Measurements from ENCODE around the gene CTNNA3.

DNA sequence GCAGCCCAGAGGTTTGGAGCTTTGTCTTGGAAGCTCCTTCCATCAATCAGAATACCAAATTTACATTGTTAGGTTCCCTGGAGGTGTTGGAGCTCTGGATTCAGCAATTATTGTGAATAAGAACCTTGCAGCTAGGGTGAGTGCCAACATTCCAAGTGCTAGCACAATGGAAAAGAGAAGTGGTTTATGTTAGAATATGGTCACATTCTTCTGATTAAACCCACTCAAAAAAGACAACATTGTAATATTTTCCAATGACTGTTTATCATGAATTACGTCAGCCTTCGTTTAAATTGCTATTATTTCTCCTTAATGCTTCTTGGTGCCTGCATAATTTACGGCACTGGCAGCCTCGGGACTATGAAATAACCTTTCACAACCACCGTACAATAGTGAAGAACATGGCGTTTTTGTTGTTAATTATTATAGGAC lies 117.5 kb downstream of the ARID5B start:
- PRO-cap: no peak

- PRO-cap: unidirectional peak, plus-strand start at chr10:62068707
These were observed 166.9 kb downstream of the ARID5B start for GRCh38 chr10:62068313-62068951.

GRCh38 chr10:62492776-62493029 lies 118.5 kb downstream of the ZNF365 start:
- PRO-cap: no peak

DNA sequence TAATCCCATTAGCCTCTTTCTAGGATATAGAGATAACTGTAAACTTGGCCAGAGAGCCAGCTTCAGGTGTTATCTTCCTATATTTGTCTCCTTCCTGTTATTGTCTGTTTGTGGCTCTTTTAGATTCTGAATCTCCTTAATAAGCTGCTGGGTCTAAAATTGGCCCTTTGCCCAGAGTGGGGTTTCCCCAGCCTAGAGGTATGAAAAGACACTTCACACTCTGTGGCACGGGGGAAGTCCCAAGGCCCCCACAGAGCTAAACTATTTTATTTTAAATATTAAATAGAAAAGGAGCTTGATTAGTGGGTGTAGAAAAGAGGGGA lies 25.1 kb upstream of the ADO start:
- PRO-cap: no peak

DNA sequence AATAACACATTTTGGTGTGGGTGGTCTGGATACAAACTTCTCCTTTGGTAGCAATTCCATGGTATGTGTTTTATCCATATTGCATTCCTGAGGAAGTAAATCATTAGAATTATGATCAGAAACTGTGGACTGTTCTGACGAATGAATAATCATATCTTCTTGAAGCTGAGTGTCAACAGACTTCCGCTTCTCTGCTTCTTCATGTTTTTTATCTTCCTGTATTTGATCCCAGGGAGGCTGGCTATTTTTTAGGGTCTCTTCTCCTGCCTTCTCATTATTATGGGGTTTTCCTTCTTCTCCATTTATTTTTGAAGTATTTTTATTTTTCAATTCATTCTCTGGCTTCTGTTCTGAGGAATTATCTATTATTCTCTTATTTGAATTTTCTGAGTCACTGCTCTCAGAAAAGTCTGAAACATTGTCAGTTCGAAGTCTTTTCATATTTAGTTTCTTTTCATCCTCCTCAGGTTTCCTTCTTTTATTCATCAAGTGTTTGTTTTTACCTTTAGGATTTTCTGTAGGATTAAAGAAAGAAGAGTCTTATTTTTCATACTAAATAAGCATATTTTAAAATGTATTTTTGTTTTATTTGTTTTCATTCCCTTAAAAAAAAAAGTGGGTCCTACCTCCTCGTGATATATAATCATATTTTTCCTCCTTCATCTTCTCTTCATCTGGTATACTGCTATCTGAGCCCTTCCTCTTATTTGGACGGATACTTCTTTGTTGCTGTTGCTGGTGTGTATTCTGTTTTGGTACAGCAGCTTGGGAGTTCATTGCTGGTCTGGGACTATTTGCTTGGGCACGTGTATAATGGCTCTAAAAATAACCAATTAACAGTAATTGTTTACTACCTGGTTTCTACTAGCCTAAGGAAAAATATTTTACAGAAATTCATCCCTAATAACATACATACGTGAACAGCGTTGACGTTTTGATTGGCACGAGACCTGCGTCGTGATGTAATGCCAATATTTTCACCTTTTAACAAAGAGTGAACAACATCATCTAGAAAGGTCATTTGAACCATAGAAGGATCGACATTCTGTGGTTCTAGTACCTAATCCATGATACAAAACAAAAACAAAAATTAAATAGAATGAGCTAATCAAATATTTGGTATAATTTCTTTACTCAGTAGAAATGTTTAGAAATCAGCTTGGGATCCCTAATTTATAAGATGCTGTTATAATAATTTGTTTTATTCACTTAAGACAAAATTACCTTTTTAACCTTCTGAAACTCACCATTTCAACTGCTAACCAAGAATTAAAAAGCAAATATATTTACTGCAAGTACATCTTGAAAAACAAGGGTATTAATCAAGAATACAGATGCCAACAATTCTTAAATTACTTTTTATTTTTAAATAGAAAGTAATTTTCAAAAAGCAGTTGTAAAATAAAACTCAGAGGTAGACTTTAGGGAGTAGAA lies 82.0 kb downstream of the NRBF2 start:
- PRO-cap: no peak

DNA sequence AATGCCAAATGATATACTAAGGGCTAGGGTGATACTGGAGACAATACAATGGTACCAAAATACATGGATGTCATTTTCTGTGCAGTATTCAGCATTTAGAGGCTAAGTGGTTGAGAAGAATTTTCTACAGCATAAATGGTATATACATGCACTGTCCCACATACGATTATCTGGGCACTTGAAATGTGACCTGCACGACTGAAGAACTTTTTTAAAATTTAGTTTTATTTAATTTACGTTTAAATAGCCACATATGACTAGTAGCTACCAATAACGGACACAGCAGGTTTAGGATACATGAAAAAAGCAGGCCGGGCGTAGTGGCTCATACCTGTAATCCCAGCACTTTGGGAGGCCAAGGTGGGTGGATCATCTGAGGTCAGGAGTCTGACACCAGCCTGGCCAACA lies 109.0 kb downstream of the NRBF2 start:
- PRO-cap: no peak

GRCh38 chr10:63243923-63244615 lies 110.9 kb downstream of the NRBF2 start:
- PRO-cap: no peak

- PRO-cap: no peak
These were observed 122.0 kb downstream of the NRBF2 start for GRCh38 chr10:63255005-63255717.

DNA sequence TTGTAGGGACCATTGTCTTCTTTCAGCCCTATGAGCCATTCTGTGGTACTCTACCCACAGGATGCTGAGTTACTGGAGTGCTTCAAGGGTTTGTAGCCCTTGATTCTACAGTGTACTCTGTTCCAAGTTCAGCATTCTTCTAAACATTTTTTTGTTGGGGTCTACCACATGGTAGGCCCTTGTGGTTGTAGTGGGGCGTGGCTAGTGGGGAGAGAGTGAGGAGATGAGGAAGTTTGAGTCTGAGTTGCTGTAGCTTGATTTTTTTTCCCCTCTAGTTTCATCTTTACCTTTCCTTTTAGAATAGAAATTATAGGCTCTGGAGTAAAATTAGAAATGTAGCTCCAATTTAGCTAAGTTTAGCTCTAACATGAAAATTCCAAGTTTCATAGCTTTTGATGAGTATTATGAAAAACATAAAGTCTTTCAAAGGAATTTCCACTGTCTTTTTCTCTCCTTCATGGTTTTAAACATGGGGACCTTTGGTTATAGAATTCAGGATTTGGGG lies 33.6 kb downstream of the REEP3 start:
- PRO-cap: unidirectional peak, minus-strand start at position 119 of the sequence; unidirectional peak, minus-strand start at position 141 of the sequence

DNA sequence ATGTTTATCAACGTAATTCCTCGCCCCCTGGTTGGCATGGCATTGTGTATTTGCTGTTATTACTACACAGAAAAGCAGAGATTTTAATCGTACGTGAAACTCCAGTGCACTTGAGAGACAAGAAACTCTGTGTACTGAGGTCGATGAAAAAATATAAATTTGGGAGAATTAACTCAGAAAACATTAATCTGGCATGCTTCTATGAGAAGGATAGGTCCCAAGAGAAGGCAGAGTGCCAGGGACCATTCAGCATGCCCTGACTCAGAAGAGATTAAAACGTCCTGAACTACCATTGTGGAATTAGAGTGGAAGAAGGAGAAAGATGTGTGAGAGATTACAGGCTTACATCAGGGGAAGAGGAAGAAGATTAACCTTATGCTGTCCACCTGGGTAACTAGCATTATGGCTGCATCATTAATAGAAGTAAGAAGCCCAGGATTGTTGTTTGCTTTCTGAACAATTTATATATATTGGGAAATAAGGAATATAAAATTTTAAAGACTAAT lies 72.4 kb downstream of the REEP3 start:
- PRO-cap: no peak

DNA sequence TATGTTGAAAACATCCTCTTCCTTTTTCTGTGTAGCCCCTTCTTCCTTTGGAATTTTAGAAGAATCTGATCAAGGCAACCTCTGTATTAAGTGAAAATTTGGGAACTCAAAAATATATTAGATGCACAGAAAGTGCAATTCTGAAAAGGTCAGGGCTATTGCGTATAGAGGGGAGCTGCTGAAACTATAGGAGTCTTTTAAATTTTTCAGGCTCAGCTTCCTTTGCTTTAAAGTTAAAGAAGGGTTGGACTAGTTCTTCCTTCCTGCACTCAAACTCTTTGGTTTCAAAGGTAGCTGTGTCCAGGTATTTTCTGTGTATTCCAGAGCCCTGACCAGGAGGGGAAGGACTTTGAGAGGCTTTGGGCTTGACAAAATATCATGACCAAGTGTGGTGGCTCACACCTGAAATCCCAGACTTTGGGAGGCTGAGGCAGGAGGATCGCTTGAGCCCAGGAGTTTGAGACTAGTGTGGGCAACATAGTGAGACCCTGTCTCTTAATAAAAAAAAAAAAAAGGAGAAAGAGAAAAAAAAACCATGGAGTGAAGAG lies 111.2 kb downstream of the REEP3 start:
- PRO-cap: no peak

GRCh38 chr10:63702958-63703528 lies 181.8 kb downstream of the REEP3 start:
- PRO-cap: no peak

GRCh38 chr10:64370032-64370614 lies 848.9 kb downstream of the REEP3 start:
- PRO-cap: no peak

- PRO-cap: unidirectional peak, plus-strand start at chr10:65653962
These were observed 1271.9 kb upstream of the LRRTM3 start for GRCh38 chr10:65653877-65654313.

DNA sequence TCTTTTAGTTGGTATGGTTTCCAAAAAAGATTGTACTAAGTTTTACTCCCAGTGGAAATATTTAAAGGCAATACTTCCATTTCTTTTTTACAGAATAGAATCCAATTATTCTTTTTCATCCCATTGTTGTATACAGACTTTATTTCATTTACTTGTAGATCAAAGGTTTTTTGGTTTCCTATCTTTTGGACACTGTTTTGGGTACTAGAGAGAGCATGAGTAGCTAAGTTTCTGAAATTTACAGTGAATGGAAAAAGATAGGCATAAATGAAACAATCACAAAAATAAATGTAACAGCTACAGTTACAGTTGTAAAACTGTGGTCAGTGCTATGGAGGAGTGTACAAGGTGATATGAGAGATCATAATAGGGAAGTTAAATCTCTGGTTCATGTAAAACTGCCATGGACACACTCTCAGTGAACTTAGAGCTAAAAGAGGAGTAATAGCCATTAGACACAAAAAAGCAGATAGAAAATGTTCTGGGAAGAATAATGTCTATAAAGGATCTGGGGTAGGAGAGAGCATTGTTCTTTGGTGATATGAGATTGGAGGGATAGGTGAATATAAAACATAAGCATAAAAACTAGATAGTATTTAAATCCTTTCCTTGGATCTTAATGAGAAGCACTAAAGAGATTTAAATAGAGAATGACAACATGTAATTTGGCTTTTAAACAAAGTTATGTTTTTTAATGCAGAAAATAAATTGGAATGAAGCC lies 1244.2 kb upstream of the LRRTM3 start:
- PRO-cap: no peak

- PRO-cap: unidirectional peak, minus-strand start at chr10:67280822
These were observed 354.7 kb downstream of the LRRTM3 start for GRCh38 chr10:67280624-67280893.

- PRO-cap: no peak
These were observed at the start of gene CTNNA3 for GRCh38 chr10:67695852-67696487. Gene CTNNA3, minus strand, starts transcription at chr10:67696195.

GRCh38 chr10:67828711-67829327 lies 9.2 kb downstream of the DNAJC12 start:
- PRO-cap: no peak

GRCh38 chr10:67998636-67999381 lies 76.3 kb downstream of the HERC4 start:
- PRO-cap: no peak

DNA sequence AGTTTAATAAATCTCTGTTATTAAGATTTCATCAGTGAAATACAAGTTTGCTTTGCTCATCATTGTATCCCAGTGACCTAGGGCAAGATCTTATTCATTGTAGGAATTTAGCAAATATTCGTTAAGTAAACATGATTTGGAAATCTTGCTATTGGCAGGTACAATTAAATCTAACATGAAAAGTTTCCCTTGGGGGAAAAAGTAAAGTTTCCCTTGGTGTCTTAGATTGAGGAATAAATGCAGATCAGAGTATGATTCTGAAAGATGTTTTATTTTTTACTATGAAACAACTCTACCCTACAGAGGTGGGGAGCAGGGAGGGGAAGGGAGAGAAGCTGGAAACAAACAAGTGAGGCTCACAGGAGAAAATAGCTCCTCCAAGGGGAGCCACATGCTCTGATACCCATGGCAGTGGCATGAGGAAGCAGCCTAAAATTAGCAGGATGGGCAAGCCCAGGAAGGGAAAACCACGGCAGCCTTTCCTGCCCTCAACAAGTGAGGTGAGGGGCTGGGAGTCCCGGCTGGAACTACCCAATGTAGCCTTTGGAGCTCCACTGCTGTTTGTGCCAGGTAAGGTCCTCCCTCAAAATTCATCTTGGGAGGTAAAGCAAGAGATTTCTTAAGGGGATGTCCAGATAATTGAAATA lies 12.5 kb upstream of the HERC4 start:
- PRO-cap: no peak

Measured in bronchial lymph node (tissue), 1 donor.